ENCODE measurements around the genes KIR2DL3, EPS8L1, IL11, TMEM190, TMEM238 and ZNF580.

DNA sequence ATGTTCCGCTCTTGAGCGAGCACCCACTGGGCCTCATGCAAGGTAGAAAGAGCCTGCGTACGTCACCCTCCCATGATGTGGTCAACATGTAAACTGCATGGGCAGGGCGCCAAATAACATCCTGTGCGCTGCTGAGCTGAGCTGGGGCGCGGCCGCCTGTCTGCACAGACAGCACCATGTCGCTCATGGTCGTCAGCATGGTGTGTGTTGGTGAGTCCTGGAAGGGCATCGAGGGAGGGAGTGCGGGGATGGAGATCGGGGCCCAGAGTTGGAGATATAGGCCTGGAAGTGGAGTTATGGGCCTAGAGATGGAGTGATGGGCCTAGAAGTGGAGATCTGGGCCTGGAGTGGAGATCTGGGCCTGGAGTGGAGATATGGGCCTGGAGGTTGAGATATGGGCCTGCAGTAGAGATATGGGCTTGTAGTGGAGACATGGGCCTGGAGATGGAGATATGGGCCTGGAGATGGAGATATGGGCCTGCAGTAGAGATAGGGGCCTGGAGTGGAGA lies at the start of gene KIR2DL3:
Gene KIR2DL3 (plus strand): TSS at position 144 of the 509 bp plus-strand sequence.
- PRO-cap = no peak
- RAMPAGE, long total RNA, 2 experiments = no peak in any of the 2 experiments

DNA sequence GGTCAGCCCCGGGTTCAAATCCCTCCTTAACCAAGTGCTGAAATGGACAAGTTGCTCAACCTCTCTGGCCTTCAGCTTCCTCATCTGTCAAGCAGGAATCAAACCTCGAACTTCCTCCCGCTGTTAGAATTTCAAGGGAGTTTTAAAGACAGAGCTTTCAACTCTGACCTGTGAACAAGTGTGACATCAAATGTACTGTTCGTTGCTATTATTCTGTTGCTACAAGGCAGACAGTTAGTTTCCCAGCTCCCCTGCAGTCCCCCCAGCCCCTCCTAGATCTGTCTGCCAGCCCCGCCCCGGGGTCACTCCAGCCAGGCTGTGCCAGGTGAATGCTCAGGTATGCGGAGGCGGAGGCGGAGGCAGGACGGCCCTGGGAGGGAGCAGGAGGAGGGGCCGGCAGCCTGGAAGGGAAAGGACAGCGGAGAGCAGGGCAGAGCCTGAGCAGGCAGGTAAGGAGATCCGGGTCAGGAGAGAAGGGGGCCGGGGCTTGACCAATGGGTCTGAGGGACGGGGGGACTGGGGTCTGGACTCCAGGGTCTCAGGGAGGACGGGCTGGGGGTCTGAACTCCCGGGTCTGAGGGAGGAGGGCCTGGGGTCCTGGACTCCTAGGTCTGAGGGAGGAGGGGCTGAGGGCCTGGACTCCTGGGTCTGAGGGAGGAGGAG lies at the start of gene EPS8L1:
Gene EPS8L1 (plus strand): TSS at position 399 of the 663 bp plus-strand sequence.
- PRO-cap = unidirectional peak, plus-strand start at position 399 of the sequence
- RAMPAGE, long total RNA, 2 experiments = start-site peak on the plus strand in 1 of 2 experiments, centred at position 437 of the sequence, 21 reads per replicate

DNA sequence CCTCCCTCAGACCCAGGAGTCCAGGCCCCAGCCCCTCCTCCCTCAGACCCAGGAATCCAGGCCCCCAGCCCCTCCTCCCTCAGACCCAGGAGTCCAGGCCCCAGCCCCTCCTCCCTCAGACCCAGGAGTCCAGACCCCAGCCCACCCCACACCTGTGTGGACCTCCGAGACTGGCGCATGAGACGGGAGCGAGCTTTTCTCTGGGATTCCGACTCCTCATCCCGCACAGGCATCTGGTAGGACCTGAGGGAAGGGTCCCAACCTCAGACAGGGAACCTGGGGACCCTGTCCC lies 18.5 kb downstream of the EPS8L1 start:
- PRO-cap = no peak
- RAMPAGE, long total RNA, 2 experiments = start-site peak on the minus strand in 1 of 2 experiments, centred at position 185 of the sequence, 26 reads per replicate

GRCh38 chr19:55097337-55098140 lies 19.9 kb downstream of the PPP1R12C start:
- PRO-cap = no peak
- RAMPAGE, long total RNA, 2 experiments = start-site peak on the minus strand in 1 of 2 experiments, at chr19:55097301-55097798 at its widest, 7 reads per replicate

DNA sequence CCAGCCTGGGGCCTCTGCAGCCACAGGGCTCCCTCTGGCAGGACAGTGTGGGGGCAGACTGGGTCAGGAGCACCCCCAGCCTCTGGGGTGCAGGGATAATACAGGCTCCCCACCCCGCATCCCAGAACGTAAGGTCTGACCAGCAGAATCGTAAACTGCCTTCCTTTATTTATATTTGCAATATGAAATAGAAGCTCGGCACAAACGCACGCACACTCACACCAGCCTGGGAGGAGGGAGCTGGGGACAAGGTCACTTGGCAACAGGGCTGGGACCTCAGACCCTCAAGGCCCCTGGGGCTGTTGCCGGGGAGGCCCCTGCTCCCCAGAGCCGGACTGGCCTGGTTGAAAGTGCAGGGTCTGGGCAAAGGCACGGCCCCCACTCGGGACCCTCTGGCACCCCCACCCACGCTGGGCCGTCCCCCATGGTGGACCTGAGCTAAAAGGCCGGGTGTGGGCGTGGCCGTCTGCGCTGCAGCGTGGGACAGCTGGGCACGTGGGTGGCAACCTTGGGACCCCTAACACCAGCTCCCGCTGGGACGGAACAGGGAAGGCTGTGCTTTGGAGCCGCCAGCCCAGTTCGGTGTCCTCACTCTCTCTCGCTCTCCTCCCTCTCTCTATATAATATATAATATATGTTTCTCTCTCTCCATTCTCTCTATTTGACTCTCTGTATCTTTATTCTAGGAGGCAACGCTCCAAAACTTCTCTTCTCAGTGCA lies 1.2 kb upstream of the TMEM86B start:
- PRO-cap = no peak
- RAMPAGE, long total RNA, 2 experiments = no peak in any of the 2 experiments

- PRO-cap = no peak
- RAMPAGE, long total RNA, 2 experiments = no peak in any of the 2 experiments
Observed at GRCh38 chr19:55241020-55241720, 12.6 kb upstream of the TMEM86B start.

DNA sequence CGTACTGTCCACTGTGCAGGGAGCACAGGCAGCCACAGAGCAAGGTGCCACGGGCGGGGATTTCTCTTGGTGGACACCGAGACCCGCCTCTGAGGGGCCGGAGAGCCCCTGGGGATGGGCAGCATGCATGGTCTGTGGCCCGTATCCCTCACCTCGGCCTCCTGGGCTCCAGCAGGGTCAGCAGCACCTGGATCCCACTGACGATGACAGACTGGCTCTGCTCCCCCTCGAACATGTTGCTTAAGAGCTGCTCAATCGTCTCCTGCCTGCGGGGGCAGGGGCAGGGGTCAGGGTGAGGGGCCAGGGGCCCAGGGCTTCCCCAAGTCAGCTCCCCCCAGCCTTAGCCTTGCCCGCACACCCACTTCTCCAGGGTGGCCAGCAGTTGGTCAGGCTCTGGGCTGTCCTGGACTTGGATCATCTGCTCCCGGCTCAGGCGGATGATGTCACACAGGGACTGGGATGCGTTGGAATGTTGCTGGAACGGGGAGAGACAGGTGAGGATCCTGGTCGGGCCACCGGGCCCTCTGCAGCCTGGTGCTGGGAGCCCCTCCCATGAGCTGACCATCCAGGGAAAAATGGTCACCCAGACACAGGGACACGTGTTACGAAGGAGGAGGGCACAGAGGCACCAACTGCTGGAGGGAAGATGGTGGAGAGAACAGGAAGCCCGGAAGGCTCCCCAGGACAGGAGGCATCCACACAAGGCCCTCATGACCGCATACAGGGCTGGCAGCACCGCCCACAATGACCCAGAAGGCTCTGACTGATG lies 13.6 kb upstream of the TMEM86B start:
- PRO-cap = no peak
- RAMPAGE, long total RNA, 2 experiments = no peak in any of the 2 experiments

GRCh38 chr19:55247559-55248331 lies 11.1 kb downstream of the PPP6R1 start:
- PRO-cap = no peak
- RAMPAGE, long total RNA, 2 experiments = no peak in any of the 2 experiments

GRCh38 chr19:55251101-55252108 lies 7.4 kb downstream of the PPP6R1 start:
- PRO-cap = no peak
- RAMPAGE, long total RNA, 2 experiments = no peak in any of the 2 experiments

- PRO-cap = no peak
- RAMPAGE, long total RNA, 2 experiments = no peak in any of the 2 experiments
Observed at GRCh38 chr19:55256052-55256513, 2.7 kb downstream of the PPP6R1 start.

- PRO-cap = no peak
- RAMPAGE, long total RNA, 2 experiments = no peak in any of the 2 experiments
Observed at GRCh38 chr19:55370348-55370935, at the start of gene IL11. TSS of gene IL11 (minus strand) at chr19:55370463.

DNA sequence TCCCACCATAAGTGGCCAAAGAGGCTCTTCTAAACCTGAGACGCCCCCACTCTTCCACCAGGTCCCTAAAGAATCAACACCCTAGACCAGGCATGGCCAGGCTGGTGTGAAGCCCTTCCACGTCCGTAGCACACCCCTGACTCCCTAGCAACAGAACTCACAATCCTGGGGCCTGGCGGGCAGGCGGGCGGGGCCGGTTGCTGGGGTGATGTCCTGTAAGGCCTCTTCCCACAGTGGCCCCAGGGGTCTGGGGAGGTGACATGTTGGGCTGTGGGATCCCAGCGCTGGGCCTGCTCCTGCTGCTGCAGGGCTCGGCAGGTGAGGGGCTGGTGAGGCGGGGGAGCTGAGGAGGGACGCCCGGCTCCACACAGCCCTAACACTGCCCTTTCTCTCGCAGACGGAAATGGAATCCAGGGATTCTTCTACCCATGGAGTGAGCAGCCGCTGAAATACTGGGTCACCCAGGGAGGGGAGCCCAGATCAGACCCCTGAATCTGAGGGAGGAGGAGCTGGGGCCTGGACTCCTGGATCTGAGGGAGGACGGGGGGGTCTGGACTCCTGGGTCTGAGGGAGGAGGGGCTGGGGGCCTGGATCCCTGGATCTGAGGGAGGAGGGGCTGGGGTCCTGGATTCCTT lies at the start of gene TMEM190:
Gene TMEM190 (plus strand): TSS at position 233 of the 635 bp plus-strand sequence.
- PRO-cap = no peak
- RAMPAGE, long total RNA, 2 experiments = no peak in any of the 2 experiments

- PRO-cap = unidirectional peak, plus-strand start at chr19:55383916; bidirectional peak, plus-strand start at chr19:55384436, minus-strand start at chr19:55384279
- RAMPAGE, long total RNA, 2 experiments = no peak in any of the 2 experiments
Observed at GRCh38 chr19:55383380-55384505, at the start of gene TMEM238. TSS of gene TMEM238 (minus strand) at chr19:55384292.

GRCh38 chr19:55486400-55486627 lies 1.3 kb downstream of the NAT14 start:
- PRO-cap = no peak
- RAMPAGE, long total RNA, 2 experiments = no peak in any of the 2 experiments

DNA sequence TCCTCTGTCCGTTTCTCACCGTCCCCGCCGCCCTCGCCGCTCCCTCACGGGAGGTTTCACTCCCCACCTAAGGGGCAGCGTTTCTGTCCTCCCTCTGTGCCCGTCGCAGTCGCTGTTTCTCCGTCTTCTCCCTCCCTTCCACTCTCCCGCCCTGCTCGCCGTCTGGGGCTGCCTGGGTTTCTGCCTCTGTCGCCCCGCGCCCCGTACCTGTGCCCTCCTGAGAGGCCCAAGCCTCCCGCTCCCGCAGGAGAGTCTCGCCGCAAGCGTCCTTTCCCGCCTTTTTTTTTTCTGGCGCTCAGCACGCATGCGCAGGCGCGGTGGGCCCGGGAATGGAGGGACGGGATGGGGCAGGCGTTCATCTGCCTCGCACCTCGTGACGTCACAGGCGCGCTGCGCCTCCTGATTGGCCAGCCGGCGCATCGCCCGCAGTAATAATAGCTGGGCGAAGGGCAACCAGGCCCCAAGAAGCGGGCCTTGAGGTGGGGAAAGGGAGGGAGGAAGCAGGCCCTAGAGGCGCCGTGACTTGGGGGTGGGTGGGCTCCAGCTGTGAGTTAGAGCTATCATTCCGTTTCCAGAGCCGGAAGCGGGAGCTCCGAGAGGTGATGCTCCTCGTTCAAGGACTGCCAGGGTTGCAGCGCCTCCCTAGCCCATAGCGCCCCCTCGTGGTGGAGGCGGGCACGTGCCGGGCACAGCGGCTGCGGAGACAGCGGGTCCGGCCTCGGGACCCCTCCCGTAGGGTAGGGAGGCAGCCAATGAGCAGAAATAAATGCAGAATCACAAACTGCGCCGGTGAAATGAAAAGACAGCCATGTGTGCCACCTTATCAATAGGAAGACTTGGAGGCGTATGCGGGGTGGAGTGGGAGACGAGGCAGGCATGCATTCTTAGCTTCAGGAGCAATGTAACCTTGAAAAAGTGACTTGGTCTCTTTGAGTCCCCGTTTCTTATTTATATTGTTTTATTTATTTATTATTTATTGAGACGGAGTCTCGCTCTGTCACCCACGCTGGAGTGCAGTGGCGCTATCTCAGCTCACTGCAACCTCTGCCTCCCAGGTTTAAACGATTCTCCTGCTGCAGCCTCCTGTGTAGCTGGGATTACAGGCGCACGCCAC lies 15.7 kb downstream of the SSC5D start:
- PRO-cap = no peak
- RAMPAGE, long total RNA, 2 experiments = no peak in any of the 2 experiments

GRCh38 chr19:55549531-55550811 lies 4.6 kb upstream of the SBK3 start:
- PRO-cap = no peak
- RAMPAGE, long total RNA, 2 experiments = no peak in any of the 2 experiments

DNA sequence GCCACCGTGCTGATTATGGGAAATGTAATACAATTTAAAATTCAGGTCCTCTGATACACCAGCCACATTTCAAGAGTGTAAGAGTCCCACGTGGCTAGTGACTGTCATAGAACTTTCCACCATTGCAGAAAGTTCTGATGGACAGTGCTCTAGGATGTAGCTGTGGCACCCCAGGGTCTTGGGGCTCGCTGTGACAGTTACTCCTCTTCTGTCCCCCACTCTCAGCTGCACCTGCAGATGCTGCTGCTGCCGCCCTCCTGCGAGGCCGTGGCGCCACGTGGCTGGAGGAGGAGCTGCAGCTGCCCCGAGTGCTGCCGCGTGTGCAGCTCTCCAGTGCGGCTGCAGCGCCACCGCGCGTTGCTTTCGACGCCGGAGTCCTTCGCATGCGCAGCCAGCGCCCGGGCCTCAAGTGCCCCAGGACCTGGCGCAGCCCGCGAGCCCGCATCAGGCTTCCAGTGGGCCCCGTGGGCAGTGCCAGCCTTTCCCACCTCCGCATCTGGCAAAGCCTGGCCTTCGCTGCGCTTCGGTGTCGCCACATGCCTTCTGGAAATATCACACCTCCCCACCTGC lies 816 bp upstream of the ZNF580 start:
- PRO-cap = unidirectional peak, plus-strand start at position 360 of the sequence
- RAMPAGE, long total RNA, 2 experiments = no peak in any of the 2 experiments

GRCh38 chr19:55640877-55641653 lies at the start of gene ZNF580:
TSS of gene ZNF580 (plus strand) at chr19:55641002.
- PRO-cap = bidirectional peak, plus-strand start at chr19:55641057, minus-strand start at chr19:55640978
- RAMPAGE, long total RNA, 2 experiments = no peak in any of the 2 experiments

DNA sequence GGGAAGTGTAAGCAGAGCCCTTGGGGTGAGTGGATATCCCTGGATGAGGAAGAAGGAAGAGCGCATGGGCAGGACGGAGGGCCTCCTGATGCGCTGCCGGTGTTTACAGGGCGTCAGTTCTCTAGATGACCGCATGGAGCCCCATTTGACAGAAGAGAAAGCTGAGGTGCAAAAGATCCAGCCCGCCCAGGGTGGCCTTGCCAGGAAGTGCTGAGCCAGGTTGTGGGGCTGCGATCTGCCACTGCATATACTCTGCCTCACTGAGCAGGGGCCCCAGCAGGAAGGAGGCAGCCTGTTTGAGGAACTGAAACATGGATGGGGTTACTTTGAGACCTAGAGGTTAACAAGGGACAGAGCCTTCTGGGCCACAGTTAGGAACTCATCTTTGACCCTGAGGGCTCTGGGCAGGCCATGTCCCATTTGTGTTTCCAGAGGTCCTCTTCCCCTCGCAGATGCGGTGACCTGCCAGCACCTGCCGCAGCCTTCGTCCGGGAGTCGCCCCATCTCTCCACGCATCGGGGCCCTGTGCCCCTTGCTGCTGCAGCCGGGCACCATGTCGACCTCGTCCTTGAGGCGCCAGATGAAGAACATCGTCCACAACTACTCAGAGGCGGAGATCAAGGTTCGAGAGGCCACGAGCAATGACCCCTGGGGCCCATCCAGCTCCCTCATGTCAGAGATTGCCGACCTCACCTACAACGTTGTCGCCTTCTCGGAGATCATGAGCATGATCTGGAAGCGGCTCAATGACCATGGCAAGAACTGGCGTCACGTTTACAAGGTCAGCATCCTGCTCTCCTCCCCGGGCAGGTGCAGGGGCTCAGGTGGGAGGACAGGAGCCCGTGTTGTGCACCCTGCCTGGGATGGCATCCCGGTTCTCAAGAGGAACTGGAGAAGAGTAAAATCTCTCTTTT lies 3.3 kb downstream of the EPN1 start:
- PRO-cap = no peak
- RAMPAGE, long total RNA, 2 experiments = no peak in any of the 2 experiments

GRCh38 chr19:55685216-55685867 lies 10.3 kb downstream of the EPN1 start:
- PRO-cap = no peak
- RAMPAGE, long total RNA, 2 experiments = no peak in any of the 2 experiments